GM19240 (cell line): ENCODE measurements around the genes HSD17B3, SLC35D2 and NUTM2G.

DNA sequence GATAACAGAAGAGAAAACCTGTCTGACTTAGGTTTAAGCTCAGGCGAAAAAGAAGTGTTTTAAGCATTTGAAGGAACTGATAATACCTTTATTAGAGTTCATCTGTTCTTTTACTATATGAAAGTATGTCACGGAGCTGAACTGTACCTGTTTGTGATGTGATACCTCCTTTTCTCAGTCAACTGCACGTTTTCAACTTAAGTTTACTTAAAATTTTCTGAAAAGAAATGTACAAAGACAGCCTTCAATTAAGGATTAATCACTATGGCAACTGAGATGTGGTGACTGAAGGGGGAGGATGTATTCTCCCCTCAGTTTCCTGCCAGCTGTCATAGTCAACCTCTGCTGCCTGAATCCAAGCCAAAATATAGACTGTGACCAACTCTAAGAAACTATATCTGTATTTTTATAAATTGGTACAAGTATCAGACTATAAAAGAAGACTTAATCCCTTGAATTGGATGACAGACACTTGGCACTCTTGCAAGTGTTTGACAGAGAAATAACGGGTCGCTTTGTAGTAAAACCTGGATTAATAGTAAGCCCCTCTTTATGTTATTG is 106.2 kb downstream of the ERCC6L2 start:
- RRBS: no CpG with 5 or more reads among the region's 5 CpGs

GRCh38 chr9:96013944-96014484 is 138.5 kb downstream of the ERCC6L2 start:
- RRBS: no CpG with 5 or more reads among the region's 6 CpGs

DNA sequence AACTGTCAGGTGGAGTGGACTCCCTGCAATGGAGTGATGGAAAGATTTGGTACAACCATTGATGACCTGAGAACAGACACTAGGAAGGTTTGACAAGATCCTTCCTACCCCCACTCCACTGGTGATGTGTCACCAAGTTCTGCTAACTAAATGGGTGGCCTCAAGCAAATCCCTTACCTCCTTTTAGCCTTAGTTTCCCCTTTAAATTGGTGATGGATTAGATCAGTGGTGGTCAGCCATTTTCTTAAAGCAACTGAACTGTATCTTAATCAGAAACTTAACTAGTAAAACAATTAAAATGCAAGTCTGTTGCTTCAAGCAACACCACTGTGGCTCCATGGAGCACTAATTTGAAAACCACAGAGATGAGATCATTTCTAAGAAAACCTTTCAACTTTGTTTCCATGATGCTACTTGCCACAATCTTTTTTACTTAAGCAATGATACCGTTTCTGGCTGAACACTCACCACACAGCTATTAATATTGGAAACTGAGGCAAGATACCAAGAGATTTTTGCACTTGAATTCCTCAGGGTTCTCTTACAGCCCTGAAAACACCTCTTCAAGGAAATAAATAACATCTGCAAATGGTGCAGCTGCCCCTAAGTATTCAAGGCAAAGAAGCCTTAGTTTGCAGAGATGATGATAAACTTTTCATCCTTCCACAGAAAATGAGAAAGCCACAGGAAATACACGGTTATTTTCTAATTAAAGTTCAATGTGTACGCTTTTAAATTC is 140.7 kb downstream of the ERCC6L2 start:
- RRBS: no CpG with 5 or more reads among the region's 3 CpGs

DNA sequence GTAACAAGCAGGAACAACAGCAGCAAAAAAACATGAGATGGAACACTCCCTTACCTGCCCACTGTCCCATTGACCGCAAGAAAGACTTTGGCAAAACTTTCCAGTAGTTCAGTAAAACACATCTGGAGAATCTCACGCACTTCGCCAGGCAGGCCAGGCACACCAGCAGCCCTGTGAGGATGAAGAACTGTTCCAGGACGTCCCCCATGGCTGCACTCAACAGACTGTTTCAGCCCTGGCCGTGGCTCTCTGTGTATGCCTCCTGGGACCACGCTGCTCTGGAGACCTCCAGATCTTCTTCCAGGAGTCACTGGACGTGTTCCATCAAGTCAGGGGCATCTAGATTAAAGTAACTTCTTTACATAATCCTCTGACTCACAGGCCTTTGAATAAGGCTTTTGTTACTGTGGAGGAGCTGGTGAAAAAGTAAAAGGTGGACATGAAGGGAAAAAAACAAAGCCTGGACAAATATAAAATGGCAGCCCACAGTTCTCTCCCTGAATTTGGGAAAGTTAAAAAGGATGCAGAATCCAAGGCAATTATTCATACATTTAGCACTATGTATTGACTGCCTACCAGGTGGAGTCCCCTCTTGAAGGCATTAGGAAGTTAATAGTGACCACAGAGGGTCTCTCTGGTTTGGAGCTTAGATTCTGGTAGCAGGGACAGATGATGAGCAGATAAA is at the start of gene HSD17B3:
HSD17B3 (minus strand) TSS at position 280 of the 685 bp plus-strand sequence.
- RRBS: no CpG with 5 or more reads among the region's 7 CpGs

GRCh38 chr9:96382822-96384102 is at the start of gene SLC35D2:
TSS of gene SLC35D2 (minus strand) at chr9:96383711.
- RRBS: 14% methylated on average over 45 of the region's 82 CpGs

- RRBS: no CpG with 5 or more reads among the region's 4 CpGs
These were observed 53.5 kb downstream of the CDC14B start for GRCh38 chr9:96566125-96566484.

DNA sequence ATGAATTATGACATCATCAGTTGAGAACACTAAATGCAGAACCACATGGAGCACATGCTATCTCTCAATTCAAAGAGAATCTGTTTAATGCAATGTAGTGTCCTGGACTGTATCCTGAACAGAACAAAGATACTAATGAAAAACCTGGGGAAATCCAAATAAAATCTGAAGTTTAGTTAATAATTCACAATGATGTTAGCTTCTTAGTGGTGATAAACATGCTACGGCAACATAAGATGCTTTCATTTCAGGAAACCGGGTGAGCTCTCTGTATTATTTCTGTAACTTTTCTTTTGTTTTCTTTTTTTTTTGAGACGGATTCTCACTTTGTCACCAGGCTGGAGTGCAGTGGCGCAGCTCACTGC is 20.2 kb downstream of the CDC14B start:
- RRBS: no CpG with 5 or more reads among the region's 4 CpGs

GRCh38 chr9:96655501-96655857 is 362 bp upstream of the PRXL2C start:
- RRBS: no CpG with 5 or more reads among the region's 16 CpGs

GRCh38 chr9:96796686-96797308 is 18.9 kb upstream of the ZNF510 start:
- RRBS: no CpG with 5 or more reads among the region's 14 CpGs

- RRBS: 0% methylated on average over 4 of the region's 25 CpGs
These were observed 21.4 kb upstream of the ZNF782 start for GRCh38 chr9:96875728-96876183.

DNA sequence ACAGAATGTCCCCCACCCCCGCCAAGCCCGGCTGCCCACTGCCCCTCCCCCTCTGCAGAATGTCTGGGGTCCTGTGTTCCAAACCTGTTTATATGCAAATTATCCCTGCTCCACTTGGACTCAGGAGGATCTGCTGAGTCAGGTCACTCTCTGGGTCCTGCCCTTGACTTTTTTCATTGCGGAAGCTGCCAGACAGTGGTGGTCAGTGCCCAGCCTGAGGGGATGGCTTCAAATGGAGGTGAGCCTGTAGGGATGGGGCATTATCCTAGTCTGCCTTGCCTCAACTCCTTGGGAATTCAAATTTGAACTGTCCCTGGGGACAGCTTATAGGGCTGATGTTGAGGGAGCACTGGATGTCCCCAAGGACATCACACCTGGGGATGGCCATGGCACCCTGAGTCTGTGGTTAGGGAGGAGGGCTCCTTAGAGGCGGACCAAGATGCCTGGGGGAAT is at the start of gene NUTM2G:
NUTM2G (plus strand) TSS at position 41 of the 453 bp plus-strand sequence.
- RRBS: no CpG with 5 or more reads among the region's 4 CpGs

GRCh38 chr9:97237870-97239149 is 69.1 kb upstream of the CCDC180 start:
- RRBS: 5% methylated on average over 2 of the region's 66 CpGs

DNA sequence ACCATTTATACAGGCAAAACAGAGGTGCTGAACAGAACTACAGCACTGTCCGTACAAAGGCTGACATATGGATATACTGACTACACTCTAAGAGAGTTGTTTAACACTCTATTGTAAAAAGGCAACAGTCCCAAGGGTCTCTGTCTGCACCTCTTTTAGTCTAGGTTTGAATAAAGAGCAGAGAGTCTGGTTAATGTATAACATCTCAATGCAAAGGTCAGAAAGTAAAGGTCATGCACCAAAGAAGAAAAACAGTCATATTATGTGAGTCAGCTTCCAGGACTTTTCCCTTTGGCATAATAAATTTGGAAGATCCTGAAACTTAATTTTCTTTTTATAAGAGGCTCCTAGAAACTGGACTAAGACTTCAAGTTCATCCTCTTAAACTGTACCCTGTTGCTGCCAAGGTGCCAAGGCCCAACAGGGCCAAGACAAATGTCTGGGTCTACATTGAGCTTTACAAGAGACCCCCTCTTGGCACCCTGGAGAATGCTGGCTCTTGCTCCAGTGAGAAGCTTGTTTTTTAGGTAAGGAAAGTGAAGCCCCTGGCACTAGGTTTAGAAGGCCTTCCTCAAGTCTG is 29.5 kb upstream of the TDRD7 start:
- RRBS: no CpG with 5 or more reads among the region's 1 CpG

DNA sequence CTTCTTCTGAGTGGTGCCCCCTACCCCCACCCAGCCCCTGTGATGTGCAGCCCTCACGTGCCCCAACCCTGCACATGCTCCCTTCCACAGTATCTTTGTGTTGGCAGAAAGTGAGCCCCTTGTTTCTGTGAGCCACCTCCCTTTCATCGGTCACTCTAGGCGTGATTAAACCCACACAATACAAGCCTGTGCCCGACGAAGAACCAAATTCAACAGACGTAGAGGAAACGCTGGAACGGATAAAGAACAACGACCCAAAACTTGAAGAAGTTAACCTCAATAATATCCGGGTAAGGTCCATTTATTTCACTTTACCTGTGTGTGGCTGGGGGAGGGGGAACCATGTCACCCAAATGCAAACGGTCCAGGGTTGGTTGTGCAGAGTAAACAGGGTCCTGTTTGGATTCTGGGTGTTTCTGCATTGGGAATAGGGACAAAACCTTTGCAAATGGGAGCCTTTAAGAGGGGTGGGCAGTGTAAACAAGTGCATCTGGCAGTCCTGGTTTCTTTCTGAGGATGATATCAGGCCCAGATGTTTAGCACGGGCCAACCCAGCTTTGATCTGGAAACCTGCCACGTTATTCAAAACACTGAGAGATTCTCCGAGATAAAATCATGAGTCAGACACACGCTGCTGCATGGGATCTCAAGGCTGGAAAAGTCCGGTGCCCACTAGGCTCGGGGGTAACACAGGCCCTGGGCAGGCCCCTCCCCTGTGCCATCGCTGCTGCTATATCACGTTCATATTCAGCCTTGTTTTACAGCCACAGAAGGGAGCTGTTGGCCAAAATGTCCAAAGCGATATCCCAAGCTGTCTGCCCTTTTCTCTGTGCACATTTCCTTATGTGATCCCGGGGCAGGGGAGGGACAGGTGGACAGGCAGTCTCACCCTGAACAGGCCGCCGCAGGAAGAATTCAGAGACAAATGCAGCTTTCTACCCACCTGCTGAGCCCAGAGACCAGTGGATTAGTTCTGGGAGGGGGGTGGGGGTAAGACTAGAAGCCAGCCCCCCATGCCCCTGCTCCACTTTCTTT is 62.7 kb downstream of the TMOD1 start:
- RRBS: no CpG with 5 or more reads among the region's 23 CpGs

DNA sequence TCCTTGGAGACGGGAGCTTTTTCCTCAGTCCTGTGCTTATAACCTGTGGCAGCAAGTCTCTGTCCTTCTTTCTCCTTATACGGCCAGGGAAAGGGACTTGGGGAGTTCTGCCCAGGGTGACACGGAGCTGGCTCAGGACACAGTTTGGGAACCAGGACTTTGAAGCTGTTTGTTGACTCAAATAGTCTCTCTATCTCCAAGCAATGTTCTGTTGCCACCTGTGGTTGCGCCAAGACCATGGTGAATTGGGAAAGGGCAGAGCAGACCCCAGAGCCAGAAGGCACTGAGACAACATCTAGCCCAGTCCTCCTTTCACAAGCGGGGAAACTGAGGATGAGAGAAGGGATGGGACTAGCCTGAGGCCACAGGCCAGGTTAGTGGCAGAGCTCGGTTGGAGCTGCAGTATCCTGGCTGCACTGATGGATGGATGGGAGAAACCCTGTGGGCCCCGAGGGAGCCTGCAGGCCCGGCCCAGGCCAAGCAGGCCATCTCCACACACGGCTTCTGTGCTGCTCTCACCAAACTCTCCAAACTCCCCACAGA is 60.4 kb downstream of the TSTD2 start:
- RRBS: no CpG with 5 or more reads among the region's 9 CpGs

GRCh38 chr9:97604412-97605402 is 28.5 kb downstream of the TSTD2 start:
- RRBS: no CpG with 5 or more reads among the region's 10 CpGs

GRCh38 chr9:97703299-97704163 is 6.4 kb upstream of the XPA start:
- RRBS: no CpG with 5 or more reads among the region's 11 CpGs

DNA sequence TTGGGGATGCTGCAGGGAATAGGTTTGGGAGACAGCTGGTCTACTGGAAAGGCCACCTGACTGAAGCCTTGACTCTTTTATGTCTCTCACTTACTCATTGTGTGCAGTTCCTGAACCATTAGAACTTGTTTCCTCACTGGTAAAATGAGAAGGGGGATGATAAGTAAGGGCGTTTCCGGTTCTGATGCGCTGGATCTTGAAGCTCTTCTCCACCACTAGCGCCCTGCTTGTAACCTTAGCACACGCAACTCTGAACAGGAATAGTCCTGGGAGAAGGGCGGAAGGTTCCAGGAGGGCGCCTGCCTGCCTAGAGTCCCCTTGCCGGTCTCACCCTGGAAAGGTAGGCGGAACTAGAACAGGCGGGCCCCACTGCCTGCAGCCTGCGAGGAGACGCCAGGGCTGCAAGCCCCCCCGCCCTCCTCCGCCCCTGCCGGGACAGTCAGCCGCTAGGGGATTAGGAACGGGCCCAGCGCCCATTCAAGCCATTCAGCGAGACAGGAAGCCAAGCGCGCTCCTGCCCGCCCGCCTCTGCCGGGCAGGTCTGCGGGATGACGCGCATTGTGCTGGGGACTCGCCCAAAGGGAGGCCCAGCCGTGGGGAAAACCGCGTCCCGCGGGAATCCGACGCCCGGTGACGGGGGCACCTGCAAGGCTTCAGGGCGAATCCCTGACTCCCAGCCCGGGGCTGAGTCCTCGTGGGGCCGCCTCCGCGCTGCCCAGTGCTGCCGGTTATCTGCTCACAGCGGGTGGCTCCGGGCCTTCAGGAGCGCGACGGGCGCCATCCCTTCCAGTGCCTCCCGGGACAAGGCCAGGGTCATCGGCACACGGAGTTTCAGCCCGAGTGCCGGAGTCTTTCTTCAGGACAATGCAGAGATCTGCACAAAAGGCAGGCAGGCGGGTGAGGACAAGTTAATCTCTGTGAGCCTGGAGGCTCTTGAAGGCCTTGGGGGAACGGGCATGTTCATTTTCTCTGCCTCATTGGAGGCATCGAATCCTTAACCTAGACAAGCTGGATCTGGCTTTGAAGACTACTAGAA is 44.1 kb upstream of the XPA start:
- RRBS: 8% methylated on average over 40 of the region's 58 CpGs

- RRBS: no CpG with 5 or more reads among the region's 10 CpGs
These were observed 50.8 kb upstream of the FOXE1 start for GRCh38 chr9:97802160-97802788.

DNA sequence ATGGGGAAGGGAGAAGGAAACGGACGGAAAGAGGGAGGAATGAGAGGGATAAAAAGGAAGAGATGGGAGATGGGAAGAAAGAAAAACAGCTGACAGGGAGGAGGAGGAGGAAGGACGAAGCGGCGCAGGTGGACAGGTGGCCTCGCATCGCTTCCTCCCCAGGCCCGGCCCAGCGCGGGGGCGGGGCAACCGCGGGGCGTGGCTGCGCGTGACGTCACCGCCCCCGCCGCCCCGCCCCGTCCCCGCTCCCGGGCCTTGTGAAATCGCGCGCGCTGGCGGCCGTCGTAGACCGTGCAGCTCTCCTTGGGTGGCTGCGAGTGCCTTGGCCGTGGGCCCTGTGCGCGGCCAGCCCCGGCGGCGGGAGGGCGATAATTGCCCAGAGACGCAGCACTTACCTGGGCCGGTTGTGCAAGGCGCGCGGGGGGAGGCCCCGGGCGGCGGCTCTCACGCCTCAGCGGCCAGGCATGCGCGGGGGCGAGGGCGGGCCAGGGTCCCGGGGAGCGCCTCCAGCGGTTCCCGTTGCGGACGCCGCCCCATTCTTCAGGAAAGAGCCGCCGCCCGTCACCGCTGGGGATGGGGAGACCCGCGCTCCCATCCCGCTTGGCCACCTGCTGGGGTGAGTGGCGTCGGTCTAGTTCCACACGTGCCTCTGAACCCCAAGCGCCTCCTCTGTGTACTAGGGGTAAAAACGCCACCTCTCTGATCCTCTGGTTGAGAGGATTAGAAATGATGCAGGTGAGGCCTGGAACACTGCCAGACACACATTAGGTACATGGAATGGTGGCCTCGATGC is 49.5 kb upstream of the FOXE1 start:
- RRBS: 3% methylated on average over 40 of the region's 74 CpGs